Kidney (tissue), 2 donors: ENCODE results near the genes BCOR, ATP6AP2 and MED14.

DNA sequence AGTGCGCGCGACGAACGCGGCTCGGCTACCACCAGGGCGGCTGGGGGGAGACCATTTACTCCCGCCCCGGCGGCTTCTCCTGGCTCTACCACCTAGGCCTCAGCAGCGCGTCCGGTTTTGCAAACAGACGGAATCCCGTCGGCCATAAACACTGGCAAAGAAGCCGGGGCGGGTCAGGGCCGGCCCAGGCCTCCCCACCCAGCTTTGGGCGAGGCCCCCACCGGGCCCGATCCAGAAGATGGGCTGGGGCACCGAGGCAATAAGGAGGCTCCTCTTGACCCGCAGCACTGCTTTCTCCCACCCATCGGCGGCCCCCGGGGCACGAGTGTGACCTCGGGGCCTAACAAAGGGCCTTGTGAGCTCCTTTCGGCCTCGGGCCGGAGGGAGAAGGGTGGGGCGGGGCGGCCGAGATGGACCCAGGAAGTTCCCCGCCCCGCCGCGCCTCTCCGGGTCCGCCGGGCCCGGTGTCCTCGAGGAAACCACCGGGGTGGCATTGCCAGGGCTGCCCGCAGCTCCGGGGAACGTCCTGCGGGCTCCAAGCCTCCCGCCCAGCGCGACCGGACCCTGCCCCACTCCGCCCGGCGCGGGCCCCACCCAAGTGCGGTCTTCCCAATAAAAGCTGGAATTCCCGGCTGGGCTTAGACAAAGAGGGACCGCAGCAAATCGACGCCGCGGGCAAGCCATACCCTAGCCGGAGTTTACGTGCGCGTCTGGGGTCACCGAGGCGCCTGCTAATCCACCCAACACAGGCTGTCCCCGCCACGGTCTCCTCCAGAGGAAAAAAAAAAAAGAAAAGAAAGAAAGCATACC is 5.9 kb downstream of the BCOR start:
- PRO-cap, result no peak
- RRBS, result 31% methylated on average over 53 of the region's 73 CpGs

- PRO-cap, result bidirectional peak, plus-strand start at chrX:40097607, minus-strand start at chrX:40097475; bidirectional peak, plus-strand start at chrX:40098410, minus-strand start at chrX:40097958
- RRBS, result 12% methylated on average over 35 of the region's 115 CpGs
Measured at GRCh38 chrX:40097137-40098049, at the start of gene BCOR. BCOR (minus strand) TSS chrX:40097958.

DNA sequence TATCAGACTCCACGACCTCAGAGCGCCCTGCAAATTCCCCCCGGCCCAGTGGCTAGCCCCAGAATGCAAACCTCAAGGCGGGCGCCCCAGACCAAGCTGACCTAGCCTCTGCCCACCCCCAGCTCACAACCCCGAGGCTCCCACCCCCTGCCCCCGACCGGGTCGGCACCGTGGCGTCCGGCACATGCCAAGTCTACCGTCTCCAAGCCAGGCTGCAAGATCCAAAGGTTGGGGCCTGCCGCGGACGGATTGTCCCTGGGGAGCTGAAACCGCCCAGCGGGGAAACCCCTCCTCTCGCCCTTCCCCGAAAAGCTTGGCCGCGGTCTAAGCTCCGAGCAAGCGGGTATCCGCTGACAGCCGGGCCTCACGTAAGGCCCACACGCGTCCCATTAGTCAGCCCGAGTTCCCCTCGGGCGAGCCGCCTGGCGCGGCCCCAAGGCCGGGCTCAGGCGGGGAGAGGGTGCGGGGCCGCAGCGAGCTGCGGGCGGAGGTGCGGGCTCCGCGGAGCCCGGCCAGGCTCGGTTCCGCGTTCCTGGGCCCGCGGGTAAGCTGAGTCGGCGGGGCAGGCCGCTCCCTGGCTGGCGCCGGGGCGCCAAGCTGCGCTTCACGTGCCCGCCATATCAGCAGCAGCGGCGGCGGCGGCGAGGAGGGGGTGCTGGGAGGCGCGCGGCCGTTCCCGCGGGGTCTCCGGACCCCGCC is 6.9 kb upstream of the BCOR start:
- PRO-cap, result unidirectional peak, plus-strand start at position 448 of the sequence
- RRBS, result 7% methylated on average over 44 of the region's 73 CpGs

DNA sequence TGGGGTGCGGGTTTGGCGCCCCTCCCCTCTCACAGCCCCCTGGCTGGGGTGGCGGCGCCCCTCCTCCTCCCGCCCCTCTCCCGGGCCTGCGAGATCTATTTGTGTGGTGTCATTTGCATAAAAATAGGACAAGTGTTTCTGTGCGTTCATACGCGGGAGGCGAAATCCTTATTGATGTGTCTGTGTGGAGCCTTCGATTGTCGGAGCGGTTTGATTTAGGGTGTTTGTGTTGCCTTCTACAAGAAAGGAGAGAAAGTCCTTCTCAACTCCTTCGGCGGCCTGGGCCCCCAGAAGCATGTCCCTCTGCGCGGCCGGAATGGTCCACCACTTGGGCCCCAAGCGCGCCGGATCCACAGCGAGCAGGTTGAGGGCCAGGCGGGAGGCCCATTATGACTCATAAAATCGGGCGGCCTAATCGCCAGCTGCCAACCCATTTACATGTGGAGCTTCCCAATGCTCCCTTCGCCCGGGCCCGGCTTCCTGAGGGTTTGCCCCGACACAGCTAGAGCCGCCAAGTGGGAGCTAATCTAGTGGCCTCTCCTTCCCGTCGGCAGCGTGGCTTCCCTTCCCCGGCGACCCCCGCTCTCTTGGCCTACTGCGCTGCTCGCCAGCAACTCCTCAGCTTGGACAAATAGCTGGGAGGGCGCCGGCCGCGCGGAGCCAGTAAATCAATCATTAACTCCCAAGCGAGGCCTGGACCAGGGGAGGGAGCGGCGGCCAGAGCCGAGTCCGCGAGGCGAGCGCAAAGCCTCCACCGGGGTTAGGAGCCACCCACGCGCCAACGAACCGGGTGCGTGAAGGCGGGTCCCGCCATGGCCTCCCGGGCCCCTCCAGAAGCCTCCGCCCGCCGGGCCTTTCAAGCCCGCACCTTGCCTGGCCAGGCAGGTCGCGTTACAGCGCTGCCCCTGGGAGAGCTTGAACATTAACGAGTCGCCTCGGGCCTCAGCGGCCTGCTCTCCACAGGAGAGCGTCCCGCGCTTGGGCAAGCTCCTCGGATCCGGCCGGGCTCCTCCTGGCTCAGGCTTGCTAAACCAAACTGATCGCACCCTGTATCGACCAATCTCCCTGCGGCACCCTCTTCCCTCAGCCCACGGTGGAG is 10.3 kb upstream of the BCOR start:
- PRO-cap, result bidirectional peak, plus-strand start at position 685 of the sequence, minus-strand start at position 589 of the sequence
- RRBS, result 16% methylated on average over 34 of the region's 83 CpGs

GRCh38 chrX:40155617-40156148 is 57.9 kb upstream of the BCOR start:
- PRO-cap, result unidirectional peak, minus-strand start at chrX:40155754
- RRBS, result 17% methylated on average over 4 of the region's 46 CpGs

- PRO-cap, result no peak
- RRBS, result 21% methylated on average over 6 of the region's 27 CpGs
Measured at GRCh38 chrX:40170692-40171622, 73.2 kb upstream of the BCOR start.

DNA sequence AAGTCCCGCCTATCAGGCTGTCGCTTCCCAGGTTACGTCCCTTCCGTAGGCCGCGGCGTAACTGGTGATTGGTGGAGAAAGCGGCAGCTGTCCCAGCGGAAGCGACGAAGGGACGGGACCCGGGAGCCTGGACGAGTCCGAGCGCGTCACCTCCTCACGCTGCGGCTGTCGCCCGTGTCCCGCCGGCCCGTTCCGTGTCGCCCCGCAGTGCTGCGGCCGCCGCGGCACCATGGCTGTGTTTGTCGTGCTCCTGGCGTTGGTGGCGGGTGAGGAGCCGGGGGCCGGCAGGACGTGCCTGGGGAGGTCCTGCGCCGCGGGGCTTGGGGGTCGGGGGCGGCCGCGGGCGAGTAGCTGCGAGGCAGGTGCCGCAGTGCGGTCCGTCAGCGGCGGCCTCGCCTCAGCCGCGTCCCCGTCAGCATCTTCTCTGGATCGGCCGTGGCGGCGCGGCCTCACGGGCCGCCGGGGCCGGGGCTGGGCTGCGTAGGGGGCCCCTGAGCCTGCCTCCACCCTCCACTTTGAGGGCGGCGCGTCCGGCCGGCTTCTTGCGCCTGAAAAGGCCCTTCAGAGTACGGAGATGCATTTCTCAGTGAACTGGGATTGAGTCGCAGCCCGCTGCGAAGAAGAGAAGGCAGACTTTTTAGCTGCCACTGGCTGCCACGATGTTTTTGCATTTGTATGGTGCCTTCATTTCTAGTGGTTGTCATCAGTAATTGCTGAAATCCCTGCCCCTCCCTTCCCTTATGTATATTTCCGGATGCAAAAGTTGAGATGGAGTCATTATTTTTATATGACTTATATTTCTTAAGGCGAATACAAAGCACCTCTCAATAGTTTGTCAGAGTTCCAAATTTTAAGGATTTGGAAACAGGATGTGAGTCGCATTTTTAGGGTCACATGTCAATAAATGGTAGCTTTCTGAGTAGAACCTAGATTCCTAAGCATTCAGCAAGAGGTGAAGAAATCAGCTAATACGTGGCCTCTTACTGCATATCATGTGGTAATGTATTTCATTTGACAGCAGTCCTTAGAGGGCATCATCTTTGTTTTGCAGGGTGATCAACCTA is at the start of gene ATP6AP2:
ATP6AP2 (plus strand) TSS at position 134 of the 1,064 bp plus-strand sequence.
- PRO-cap, result bidirectional peak, plus-strand start at position 95 of the sequence, minus-strand start outside the sequence
- RRBS, result 11% methylated on average over 25 of the region's 80 CpGs

GRCh38 chrX:40692696-40693203 is 42.6 kb downstream of the MED14 start:
- PRO-cap, result no peak
- RRBS, result no CpG with 5 or more reads among the region's 7 CpGs

- PRO-cap, result bidirectional peak, plus-strand start at chrX:40735625, minus-strand start at chrX:40735540; bidirectional peak, plus-strand start at chrX:40735949, minus-strand start at chrX:40735877; bidirectional peak, plus-strand start at chrX:40736252, minus-strand start at chrX:40736121
- RRBS, result 4% methylated on average over 28 of the region's 99 CpGs
Measured at GRCh38 chrX:40735334-40736341, at the start of gene MED14. MED14 (minus strand) TSS chrX:40735542.

- PRO-cap, result no peak
- RRBS, result no CpG with 5 or more reads among the region's 7 CpGs
Measured at GRCh38 chrX:40845008-40845615, 109.8 kb upstream of the MED14 start.

DNA sequence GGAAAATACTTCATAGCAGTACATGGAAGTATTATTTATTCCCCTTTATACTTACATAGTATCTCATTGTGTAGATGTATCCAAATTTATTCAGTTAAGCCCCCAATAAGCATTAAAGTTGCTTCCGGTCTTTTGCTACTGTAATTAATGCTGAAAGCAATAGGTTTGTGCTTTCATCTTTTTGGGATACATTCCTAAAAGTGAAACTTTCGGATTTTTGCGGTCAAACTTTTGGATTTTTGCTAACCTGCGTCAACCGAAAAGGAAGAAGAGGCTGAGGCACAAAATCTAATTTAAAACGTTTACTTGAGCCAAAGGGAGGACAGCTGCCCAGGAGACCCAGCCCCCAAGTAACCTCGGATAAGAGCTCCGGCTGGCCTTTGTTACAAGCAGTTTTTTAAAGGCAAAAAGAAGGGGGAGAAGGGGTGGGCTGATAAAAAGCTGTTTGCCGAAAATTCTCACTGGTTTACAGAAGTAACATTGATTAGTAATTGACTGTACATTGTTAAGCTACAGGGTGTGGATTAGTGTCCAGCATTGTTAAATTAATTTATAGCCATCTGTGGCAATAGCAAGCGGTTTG is 59.4 kb upstream of the USP9X start:
- PRO-cap, result no peak
- RRBS, result no CpG with 5 or more reads among the region's 10 CpGs

DNA sequence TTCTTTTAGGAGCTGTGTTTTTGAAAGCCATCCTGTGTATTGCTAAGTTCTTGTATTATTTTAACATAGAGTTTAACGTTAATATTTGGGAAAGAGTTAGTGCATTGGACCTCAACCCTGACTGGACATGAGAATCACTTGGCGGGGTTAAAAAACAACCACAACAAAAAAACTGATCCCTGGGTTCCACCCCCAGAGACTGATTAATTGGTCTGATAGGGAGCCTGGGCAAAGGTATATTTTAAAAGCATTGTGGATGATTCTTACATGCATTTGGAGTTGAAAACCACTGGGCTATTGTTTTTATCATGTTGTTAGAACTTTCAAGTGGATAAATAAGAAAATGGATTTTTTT is 3.5 kb downstream of the USP9X start:
- PRO-cap, result no peak
- RRBS, result no CpG with 5 or more reads among the region's 2 CpGs

DNA sequence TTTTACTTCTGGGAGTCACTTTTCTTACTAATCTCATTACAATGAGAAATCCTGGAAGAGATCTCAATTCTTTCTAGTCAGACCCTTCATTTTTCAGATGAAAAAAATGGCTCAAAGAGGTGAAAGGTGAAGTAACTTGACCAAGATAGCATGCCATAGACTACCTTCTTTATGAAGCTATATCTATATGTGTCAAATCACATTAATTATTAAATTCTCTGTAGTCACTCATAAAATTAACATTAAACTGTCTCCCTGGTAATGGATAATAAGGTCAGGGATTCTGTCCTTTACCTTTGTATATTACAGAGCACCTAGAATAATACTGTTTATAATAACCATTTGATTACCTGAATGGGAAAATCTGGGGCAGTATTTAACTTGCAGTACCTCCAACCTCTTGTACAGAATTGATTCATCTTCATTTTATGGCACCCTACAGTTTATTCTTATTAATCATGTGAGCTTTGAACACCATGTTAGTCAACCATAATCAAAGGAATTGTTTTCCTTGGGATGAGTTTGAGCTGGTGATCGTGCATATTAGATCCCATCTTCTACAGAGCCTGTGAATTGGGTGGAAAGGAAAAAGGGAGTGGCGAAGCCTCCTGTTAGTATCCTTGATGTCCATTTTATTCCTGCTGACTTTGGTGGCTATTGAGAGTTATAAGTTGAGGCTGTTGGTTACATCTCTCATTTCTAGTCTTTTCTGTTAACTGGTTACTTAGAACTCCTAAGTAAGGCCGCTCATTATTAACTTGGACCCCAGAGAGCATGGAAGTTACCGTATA is 6.6 kb downstream of the USP9X start:
- PRO-cap, result no peak
- RRBS, result no CpG with 5 or more reads among the region's 4 CpGs

- PRO-cap, result no peak
- RRBS, result no CpG with 5 or more reads among the region's 9 CpGs
Measured at GRCh38 chrX:41156358-41157518, 71.5 kb downstream of the USP9X start.

DNA sequence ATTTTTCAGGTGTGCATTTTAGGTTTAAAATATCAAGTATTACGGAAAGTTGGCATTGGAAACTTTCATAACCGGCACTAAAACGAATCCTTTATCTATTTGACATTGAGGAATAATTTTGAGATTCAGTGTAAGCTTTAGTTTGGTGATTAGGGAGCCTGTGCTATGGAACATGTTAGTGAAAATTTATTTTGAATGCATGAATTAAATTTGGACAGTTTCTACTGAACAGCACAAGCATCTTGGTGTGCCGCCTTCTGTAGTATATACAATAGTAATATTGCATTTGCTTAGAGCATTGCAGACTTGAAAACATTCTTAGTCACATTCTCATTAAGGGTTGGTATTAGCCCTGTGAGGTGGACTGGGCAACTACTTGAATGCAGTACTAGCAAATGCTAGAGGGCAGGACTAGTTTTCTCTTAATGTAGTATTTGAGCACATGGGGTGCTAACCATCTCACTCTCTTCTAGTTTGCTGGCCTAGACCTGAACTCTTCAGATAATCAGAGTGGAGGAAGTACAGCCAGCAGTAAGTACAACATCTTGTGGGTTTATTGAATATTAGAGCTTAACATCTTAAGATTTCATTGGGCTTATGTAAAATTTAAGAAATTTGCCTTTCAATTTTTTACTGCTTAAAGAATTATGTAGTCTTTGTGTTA is 3.1 kb downstream of the DDX3X start:
- PRO-cap, result no peak
- RRBS, result no CpG with 5 or more reads among the region's 4 CpGs

GRCh38 chrX:41343913-41344482 is 10.0 kb downstream of the DDX3X start:
- PRO-cap, result no peak
- RRBS, result no CpG with 5 or more reads among the region's 12 CpGs

- PRO-cap, result no peak
- RRBS, result no CpG with 5 or more reads among the region's 6 CpGs
Measured at GRCh38 chrX:41350054-41351056, 16.4 kb downstream of the DDX3X start.

DNA sequence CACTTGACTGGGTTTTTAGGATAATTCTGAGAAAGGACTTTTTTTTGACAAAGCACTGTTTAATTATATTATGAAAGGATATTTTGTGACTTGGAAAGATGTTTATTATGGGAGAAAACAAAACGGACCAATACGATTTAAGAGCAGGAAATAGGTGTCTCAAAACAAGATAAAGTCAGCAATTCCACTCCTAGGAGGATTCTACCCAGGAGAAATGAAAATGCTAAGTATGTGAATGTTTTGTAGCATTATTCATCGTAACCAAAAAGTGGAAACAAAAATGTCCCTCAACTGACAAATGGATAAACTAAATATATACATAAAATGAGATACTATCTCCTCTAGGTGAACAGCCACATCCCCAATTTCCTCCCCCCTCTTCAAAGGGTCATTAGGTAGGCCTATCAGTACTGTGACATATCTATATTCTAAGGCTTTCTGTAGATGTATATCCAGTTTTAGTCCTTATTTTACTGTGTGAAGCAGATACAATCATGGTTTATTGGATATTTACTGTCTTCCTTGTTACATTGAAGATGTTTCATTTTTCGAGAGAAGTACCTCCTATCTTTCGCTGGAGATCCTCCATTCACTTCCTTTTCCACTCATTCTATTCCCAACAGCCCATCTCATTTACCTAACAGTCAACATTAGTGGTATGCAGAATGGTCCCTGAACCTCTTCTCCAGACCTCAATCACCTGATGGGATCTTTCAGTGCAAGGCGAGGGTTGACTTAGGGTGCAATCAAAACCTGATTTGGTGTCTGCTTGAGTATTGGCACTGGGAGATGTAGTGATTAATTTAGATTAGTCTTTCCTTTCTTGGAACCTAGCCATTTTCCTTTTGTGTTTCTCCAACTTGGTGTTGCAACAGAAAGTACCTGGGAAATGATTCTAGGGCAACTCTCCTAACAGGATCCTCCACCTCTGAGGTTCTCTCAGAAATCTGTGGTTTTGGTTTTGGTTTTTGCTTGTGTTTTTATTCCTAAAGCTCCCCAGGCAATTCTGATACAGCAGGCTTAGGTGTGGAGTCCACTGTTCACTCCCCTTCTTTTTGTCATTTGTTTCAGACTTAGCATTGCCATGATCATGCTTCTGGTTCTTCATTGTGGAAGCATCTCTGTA is 18.2 kb downstream of the DDX3X start:
- PRO-cap, result no peak
- RRBS, result no CpG with 5 or more reads among the region's 6 CpGs

DNA sequence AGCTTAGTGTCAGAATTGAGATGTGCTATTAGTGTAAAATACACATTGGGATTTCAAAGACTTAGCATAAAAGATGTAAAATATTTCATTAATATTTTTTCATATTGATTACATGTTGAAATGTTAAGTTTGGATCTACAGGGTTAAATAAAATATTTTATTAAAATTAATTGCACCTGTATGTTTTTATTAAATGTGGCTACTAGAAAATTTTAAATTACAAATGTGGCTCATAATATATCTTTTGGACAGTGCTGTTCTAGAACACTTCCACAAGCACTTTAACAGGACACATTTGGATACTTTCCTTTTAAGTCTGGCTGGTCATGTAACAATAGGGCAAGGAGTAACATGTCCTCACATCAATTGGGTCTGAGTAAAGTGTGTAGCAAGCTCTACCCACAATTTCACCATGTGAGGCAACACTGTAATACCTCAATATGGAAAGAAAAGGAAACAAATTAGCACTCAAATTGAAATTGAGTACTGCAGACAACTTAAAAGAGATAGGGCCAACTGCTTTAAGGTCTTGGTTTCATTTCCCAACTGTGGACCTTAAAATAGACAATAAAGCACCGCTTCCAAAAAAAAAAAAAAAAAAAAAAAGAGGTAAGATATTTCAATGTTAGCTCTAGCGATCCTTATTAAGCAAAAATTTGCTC is 1.9 kb downstream of the CASK start:
- PRO-cap, result no peak
- RRBS, result no CpG with 5 or more reads among the region's 2 CpGs

DNA sequence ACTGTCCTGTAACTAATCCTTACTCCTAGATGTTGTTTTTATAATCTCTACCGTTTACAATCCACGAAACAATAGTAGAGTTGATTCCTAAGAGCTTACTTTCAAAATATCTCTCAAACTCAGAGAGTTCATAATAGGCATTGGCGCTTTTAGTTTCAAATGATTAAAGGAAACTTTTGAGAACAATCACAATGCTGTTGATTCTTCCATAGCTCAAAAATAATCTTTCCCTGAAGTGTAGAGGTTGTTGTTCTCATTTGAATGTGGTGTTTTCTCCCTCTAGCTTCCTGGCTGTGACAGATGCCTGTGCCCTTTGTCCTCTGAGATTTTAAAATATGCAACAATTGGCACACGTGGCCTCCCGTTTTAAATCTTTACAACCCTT is 22.7 kb upstream of the CASK start:
- PRO-cap, result no peak
- RRBS, result no CpG with 5 or more reads among the region's 5 CpGs